Anterior vena cava (tissue), 1 donor: ENCODE measurements around the gene ANK2.

- PRO-cap, result no peak
Measured at GRCh38 chr4:112343584-112343858, 46.4 kb downstream of the ALPK1 start.

DNA sequence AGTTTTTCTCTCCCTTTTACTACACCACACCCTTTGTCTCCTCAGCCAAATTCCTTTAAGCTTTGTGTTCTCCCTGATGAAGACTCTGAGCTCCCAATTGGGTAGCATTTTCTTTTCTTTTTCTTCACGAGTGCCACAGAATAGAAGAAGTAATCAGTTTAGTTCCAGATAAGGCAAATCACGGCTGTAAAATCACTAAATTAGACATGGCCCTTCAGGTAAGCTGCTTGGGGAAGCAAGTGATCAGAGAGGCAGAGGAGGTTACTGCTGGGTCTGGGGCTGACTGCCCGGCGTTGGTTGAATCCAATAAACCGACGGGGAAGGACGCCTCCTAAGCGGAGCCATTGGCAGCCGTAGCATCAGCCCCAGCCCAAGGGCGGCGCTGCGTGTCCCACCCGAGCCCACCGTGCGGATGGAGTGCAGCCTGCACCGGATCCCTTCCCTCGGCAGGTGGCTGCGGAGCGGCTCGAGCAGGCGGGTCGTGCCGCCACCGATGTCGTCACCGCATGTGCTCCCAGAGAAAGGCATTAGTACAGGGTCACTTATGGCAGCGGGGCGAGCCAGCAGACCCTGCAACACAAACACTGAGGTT is 82.0 kb downstream of the ALPK1 start:
- PRO-cap, result no peak

DNA sequence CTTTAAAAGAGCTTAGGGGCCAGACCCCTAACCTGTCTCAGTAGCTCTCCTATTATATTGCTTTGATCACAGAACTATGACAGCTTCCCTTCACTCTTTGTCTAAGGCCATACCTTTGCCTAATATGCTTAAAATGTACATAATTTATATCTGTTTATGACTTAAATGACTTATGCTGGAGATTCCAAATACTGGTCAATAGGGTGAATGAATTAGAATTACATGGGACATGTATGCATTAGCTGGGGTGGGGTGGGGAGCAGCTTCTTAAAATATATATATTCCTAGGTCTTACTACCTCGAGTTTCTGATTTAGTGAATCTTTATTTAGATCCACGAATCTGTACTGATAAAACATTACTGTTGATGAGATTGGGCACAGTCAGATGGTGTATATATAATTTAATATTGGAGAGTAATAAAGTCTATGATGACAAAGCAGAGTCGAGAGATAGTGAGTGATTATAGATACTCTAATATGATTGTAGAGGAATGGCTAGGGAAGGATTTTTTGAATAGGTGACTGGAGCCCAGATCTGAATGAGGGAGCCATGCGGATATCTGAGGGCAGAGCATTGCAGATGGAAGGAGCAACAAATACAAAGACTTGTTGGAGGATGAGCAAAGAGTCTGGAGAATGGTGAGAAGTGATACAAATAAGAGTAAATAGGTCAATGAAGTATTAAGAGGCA is 100.5 kb downstream of the ALPK1 start:
- PRO-cap, result no peak

DNA sequence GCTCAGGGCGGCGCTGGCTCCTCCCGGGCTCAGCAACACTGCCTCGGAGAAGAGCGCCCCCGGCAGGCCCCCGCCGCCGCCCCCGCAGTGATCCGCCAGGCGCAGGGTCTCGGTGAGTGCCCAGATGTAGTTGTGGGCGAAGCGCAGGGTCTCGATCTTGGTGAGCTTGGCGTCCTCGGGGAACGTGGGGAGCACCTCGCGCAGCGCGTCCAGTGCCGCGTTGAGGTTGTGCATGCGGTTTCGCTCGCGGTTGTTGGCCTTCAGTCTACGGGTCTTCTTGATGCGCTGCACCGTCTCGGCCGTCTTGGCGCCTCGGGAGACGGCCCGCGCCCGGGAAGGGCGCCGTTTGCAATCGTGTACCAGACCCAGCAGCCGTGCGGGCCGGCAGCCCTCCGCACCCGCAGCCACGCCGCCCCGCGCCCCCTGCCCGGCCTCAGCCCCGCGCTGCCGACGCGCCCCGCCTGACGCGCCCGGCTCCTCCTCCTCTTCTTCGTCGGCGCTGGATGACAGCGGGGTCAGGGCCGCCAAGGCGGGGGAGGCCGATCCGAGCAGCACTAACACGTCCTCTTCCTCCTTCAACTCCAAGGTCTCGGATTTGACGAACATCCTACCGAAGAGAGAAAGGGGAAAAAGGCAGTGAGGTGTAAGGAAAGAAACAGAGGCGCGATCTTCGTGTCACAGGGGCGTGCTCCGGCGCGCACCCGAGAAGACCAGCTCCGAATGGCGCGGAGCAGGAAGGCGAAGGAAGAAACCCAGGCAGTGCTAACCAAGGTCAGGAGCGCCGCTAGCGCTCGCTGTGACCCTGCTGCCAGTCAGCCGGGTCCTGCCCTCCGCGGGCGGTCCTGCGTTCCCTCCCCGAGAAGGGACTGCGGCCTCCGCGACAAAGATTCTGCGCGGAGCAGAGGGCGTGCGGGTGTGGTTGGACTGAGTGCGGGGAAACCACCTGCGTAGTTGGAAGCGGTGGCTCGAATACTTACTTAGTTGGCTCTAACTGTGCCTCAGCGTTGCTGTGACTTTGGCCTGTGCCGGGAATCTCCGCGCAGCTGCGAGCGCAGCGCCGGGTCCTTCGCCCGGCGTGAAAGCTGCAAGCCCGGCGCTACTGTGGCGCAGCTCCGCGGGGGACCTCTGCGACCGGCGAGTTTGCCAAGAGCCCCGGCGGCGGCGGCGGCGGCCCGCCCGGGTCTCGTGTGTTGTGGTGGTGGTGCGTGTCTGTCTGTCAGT is 700 bp downstream of the NEUROG2 start:
- PRO-cap, result no peak

- PRO-cap, result no peak
Measured at GRCh38 chr4:112650251-112650651, 13.3 kb downstream of the LARP7 start.

GRCh38 chr4:113049348-113049975 is at the start of gene ANK2:
Gene ANK2, plus strand, starts transcription at chr4:113049653.
- PRO-cap, result no peak

DNA sequence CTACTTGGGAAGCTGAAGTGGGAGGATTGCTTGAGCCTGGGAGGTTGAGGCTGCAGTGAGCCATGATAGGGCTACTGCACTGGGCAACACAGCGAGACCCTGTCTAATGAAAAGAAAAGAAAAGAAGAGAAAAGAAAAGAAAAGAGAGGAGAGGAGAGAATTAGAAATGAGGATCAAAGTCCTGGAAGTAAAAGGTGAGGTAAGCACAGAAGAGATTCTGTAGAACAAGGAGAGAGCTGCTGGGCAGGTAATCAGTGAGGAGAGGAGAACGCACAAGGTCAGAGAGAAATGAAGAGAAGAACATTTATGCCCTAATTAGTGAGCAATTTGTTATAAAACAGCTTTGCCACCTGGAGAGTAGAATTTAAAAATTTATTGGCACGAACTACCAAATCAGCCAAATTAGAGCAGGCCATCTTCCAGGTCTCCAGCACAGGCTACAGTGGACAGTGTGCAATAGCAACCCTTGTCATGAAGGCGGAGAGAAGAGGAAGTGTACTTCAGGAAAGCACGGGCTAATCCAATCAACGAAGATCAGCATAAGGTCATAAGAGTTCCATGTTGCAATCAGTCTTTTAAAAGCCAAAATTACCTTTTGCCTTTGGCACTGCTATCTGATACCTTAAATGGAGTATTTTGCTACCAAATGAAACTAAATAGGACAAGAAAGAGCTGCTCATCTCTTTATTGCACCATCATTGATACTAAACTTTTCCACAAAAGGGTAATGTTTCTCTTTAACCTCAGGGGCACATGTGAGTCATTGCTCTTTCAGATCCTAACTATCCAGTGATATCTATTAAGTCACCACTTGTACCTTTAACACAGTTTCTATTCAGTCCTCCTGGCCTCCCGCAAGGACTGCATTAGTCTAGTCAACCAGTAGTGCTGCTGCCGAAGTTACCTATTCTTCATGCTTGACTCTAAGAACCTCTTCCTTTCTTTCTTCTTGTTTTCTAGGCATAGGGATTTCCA is 19.8 kb downstream of the ANK2 start:
- PRO-cap, result no peak

GRCh38 chr4:113116385-113117513 is 67.3 kb downstream of the ANK2 start:
- PRO-cap, result no peak

- PRO-cap, result unidirectional peak, plus-strand start at chr4:113291844
Measured at GRCh38 chr4:113291510-113291921, 242.1 kb downstream of the ANK2 start.

GRCh38 chr4:113293166-113293655 is 243.8 kb downstream of the ANK2 start:
- PRO-cap, result unidirectional peak, plus-strand start at chr4:113293333; bidirectional peak, plus-strand start at chr4:113293427, minus-strand start at chr4:113293399

DNA sequence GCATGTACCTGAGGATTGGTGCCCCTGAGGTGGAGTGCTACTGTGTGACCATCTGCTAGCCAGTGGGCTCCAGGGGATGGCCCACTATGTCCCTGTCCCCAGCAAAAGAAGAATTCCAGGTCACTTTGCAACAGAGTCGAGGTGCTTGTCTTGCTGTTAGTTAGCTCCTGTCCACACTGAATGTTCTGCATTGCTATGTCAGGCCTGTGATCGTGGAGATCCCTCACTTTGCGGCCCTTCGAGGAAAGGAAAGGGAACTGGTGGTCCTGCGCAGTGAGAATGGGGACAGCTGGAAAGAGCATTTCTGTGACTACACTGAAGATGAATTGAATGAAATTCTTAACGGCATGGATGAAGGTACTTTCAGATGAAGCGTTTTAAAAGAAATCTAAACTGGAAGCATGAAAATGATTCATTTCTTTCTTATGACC is 283.4 kb downstream of the ANK2 start:
- PRO-cap, result no peak

DNA sequence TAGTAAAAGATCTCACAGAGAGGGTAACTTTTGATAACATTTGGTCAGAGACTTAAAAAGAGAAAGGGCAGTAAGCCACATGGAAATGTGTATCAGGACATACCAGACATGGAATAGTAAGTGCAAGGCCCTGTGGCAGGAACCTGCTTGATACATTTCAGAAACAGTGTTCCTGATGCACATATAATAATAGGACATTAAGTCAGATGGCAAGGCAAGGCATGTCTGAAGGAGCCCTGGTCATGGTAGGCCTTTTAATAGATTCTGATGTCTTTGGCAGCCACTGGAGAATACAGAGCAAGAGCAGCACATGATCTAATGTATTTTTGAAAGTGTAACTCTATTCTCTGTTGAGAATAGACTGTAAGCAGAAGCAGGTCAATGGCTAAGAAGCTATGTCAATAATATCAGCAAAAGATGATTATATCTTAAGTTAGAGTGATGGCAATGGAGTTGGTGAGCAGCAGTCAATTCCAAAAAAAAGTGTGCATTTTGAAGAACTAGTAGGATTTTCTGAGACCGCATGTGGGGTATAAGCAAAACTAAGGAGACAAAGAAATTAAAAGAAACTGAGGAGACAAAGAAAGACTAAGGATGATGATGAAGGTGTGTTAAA is 279.6 kb downstream of the CAMK2D start:
- PRO-cap, result no peak

- PRO-cap, result no peak
Measured at GRCh38 chr4:113494292-113494820, 267.2 kb downstream of the CAMK2D start.

DNA sequence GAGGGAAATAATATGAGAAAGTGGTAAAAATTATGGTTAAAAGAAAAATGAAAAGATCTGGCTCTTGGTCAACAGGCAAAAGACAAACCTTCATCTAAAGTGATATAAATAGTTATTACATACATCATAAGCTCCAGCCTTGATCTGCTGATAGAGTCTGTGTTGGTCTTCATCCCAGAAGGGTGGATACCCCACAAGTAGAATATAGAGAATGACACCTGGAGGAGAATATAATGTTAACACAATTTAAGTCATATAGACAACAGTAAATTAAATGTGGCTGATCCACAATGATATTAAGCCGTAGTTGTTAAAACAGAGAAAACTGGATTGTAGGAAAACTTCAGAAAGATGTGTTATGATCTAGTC is 244.1 kb downstream of the CAMK2D start:
- PRO-cap, result no peak

GRCh38 chr4:113547365-113548138 is 214.0 kb downstream of the CAMK2D start:
- PRO-cap, result no peak

DNA sequence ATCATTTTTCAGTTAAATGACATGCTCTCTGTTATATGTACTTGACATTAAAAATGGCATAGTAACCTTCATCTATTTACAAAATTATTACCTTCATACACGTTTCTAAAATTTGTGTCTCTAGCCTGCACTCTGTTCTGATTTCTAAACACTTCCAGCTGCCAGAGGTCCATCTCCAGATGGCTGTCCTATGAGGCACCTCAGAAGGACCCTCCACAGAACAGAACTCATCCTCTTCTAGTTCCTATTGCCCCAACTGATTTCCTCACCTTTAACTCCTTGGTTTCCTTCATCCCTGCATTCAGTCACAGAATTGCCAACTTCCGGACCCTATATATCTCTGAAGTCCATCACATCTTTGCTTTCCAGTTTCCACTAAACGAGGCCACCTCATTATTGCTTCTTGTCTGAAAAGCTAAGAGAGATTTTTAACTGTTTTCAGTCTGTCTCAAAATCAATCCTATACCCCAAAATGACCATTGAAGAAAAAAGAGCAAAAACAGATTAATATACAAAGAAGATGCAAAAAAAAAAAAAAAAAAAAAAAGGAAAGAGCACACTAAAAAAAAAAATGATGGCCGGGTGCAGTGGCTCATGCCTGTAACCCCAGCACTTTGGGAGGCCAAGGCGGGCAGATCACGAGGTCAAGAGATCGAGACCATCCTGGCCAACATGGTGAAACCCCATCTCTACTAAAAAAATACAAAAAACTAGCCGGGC is 73.0 kb downstream of the CAMK2D start:
- PRO-cap, result no peak

DNA sequence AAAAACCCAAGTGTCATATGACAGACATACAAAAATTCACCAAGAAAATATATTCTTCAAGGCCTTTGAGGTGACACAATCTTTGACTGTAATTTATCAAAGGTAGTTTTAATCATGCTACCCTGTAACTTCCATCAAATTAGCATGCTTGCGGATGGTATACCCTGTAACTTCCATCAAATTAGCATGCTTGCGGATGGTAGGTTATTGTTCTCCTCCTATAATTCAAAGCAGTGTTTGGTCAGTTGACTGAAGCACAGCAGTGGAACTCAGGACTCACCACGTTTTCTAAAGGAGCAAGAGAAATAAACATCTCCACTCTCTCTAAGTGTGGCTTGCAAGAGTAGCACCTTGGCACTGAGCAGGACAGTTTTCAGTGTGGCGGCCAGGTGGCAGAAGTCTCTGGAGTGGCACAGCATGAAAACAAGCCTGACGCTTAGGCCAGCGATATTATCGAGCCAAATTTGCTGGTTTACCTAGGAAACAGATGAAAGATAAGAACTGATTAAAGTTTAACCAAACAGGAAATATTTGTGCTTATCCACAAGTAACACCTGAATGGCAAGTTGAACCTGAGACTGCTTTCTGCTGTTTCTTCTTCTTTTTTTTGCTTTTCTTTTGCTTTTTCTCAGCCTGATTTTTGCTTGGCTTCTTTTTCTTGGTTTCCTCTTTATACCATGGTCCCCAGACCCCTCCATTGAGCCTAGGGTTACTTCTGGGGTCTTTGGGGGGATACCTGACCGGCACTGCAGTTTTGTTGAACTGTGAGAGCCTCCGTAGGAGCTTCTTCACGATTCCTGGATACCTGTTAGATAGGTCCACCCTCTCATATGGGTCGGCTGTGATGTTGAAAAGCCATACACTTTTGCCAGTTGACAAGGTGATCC is 77.5 kb downstream of the ARSJ start:
- PRO-cap, result no peak

DNA sequence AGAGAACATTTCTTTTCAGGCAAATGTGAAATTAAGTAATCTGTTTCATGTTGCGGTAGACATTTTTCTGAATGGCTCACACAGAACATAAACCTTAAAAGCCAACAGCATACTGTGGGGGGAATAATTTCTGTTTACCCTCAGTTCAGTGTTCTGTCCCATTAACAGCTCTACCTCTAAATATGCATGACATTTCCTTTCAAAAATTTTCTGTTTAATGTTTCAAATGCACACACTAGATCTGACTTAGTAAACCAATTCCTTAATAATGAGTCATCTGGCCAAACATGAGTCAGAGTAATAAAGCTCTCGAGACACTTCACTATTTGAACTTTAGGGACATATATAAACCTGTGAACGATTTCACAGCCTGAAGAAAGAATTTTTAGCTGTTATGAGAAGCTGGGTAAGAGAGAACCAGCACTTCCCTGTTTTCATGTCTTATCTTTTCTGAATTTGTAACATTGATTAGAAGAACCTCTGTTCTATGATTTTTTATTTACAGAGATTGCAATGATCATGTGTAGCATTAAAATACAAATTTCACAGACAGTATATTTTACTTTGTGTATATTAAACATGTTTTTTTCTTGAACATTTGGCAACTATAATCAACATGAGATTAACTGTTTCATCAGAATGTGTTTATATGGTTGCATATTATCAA is 20.2 kb downstream of the ARSJ start:
- PRO-cap, result no peak

GRCh38 chr4:113980210-113980582 is 749 bp upstream of the ARSJ start:
- PRO-cap, result no peak

- PRO-cap, result no peak
Measured at GRCh38 chr4:114481436-114482154, 117.0 kb upstream of the UGT8 start.